Epithelial cell of prostate (primary cell): ENCODE measurements around the gene ACBD4.

DNA sequence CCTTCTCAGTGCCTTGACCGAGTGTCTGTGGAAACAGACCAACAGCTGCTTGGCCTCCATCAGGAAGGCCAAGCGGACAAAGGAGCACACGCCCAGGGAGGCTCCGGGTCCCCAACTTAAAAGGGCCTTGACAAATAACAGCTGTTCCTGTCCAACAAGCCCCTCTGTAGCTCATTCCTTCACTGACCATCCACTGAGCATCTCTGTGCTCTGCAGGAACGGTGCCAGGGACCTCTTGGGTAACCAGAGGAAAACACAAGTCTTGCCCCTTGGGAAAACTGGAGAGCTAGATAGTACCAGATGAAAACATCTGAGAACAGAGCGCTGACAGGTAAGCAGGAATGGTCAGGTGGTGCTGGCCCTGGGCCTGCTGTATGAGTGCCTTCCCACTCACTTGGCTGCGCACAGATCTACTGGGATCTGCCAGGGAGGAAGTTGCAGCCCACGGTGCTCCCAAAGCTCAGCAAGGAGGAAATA lies 12.7 kb downstream of the DCAKD start:
- RRBS = no CpG with 5 or more reads among the region's 8 CpGs

DNA sequence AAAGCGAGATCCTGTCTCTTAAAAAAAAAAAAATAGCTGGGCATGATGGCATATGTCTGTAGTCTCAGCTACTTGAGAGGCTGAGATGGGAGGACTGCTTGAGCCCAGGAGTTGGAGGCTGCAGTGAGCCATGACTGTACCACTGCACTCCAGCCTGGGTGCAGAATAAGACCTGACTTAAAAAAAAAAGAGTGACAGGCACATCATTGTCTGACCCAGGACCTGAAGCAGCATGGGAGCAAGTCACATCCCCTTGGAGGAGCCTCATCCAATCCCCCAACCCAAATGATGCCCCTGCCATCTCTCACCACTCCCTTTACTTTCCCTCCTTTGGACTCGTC lies 9.5 kb downstream of the DCAKD start:
- RRBS = no CpG with 5 or more reads among the region's 2 CpGs

DNA sequence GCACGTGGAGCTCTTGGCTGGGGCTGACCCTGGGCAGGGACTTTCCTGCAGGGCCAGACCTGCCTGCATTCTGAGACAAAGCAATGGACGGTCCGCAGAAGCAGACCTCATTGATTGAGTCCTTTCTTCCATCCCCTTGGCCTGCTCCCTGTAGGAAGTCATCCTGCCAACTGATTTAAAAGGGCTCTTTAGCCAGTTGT lies 26.2 kb downstream of the PLCD3 start:
- RRBS = no CpG with 5 or more reads among the region's 3 CpGs

- RRBS = 88% methylated on average over 24 of the region's 76 CpGs
Measured at GRCh38 chr17:45120734-45121595, 11.3 kb downstream of the PLCD3 start.

DNA sequence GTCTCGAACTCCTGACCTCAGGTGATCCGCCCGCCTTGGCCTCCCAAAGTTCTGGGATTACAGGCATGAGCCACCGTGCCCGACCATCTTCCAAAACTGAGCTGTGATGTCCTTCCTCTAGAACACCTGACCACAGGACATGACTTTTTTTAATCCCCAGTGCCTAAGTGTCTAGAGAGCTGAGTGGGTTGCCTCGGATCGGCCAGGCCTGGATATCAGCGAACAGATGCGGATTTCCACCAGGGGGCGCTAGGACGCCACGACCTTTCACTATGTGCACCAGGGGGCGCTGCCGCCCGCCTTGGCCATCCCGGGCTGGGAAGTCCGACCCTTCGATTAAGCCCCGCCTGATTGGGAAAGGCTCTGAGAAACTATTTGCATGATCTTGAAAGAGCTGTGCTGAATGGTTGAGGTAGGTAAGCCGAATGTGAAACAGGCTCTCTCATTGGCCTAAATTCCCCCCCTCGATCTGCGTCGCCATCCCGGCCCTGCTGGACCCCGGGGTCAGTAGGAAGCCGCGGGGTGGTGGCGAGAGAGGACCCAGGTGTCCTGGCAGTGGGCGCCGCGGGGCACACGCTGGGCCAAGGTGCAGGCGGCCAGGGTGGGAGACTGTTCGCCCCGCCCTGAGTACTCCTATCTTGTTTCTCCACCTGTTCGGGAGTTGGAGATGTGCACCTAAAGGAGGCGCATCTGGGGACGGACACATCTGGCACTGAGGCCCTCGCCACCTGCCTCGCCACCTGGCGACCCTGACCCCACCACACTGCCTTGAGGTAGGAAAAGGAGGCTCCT lies at the start of gene ACBD4:
TSS of gene ACBD4 (plus strand) at position 507 of the 792 bp plus-strand sequence.
- RRBS = no CpG with 5 or more reads among the region's 41 CpGs

DNA sequence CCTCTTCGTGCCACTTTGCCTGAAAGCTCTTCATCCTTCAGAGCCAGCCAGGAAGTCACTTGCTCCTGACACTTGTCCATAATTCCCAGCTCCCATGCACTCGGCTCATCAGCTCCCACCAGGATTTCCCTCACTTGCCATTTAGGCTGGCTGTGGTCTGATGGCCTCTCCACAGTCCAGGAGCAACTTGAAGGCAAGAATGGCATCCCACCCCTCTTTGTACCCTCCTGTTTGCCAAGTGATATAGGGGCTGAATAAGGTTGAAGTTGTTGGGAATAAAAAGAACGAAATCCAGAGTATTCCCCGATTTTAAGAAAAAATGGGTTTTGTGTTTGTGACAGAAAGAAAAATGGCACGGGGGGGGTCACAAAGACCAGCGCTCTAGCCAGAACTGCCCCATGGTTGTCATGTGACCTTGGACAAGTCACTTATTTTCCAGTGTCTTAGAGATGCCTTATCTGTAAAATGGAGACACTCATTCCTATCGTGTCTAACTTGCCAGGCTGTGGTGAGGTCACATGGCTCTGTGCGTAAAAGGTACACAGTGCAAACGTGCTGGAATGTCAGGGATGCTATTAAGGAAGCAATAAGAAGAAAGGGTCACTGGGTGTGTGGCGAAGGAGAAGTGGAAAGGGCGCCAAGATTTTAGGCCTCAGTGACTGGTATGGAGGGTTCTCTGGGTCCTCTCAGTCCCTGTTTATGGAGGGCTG lies 1.7 kb upstream of the HEXIM1 start:
- RRBS = no CpG with 5 or more reads among the region's 11 CpGs

DNA sequence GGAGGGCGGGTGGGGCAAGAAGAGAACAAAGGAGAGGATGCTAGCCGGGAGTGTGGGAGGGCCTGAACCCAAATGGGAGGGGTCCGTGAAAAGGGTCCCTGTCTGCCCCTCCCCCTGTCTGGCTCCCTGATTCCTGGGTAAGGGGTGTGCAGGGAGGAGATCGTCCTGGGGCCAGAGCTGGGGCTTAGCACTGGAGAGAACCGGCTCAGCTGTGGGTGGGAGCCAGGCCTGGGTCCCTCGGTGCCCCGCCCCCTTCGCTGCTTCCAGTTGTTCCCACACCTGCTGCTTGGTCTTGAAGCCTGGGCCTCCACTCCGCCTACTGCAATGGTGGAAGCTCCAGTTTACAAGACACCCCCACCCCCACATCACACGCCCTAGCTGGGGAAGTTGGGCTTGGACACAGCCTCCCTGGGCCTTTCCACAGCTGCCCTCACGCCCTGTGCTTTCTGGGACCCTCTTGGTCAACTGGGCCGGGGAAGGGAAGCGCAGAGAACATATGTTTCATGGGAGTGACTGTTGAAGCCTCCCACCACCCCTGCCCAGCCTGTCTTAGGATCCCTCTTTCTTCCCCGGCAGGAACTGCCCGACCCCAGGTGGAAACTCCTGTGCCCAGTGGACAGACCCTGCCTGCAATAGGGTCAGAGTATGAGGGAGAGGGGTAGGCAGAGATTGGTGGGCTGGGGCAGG lies 10.3 kb downstream of the HEXIM2 start:
- RRBS = 3% methylated on average over 3 of the region's 15 CpGs

DNA sequence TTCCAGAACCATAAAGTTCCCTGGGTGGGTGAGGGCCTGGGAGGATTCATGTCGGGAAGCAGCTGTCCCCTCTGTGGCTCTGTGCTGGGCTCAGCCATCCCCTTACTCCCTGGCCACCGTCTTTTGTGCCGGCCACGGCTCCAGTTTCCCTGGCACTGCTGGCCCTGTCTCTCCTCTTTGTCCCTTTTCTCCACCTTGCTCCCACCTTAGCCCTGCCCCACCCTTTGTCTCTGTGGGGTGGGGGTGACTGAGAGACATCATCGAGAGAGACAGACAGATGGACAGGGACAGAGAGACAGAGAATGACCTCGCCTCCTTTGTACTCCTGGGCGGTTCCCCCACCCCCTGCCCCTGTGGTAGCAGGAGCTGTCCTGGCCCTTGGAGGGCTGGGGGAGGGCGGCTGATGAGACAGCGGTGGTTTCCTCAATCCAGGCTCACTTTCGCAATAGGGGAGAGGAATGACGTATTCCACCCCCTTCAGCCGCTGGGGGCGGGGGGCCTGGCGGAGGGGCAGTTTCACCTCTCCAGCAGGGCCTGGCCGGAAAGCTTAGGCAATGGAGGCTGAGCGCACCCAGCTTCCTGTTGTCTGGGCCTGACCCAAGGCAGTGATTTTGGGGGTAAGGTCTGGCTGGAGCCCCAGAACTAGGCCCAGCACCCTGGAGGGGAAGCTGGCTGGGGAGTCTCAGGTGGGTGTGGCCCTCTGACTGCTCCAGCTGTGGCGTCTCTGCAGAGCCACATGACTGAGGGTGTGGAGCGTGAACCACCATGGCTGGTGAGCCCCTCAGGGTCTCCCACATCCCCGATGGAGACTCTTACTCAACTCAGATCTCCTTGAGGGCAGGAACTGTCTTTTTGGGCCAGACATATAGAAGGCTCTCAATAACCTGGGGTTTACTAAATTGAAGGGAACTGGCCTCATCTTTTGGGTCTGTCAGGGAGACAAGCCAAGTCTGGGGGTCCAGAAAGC lies 7.3 kb downstream of the FMNL1 start:
- RRBS = no CpG with 5 or more reads among the region's 19 CpGs

GRCh38 chr17:45242321-45242787 lies 19.5 kb downstream of the SPATA32 start:
- RRBS = 22% methylated on average over 2 of the region's 5 CpGs

DNA sequence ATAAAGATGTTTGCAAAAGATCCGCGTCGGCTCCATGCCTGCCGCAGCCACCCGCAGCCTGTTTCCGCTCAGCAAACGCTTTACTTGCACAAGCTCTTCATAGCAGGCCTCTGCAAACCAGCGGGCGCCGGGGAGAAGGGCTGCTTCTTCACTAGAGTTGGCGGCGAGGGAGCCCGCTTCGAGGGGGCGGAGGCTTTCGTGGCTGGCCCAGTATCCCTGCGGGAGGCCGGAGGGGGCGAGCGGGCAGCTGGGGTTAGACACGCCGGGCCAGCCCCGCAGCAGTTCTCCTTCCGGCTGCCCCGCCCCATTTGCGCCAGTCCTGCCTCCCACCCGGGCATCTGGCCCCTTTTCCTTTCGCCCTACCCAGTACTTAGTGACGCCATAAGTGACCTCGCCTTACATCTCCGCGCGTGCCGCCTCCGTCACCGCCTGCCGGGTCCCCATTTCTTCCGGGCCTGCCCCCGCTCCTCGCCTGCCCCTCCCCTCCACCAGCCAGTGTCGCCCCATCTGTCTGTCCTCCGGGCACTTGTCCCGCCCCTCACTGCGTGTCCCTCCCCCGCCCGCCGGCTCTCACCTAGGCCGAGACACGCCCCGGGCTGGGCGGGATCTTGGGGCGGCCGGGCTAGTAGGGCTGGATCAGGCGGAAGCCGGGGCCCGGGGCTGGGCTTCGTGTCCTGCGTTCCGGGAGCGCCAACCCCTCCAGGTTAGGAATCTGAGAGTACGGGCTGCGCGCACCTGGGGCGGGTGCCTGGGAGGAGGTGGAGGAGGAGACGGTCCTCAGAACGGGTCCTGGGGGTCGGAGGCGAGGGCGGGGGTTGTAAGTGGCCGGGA lies 14.4 kb downstream of the SPATA32 start:
- RRBS = 1% methylated on average over 26 of the region's 70 CpGs

DNA sequence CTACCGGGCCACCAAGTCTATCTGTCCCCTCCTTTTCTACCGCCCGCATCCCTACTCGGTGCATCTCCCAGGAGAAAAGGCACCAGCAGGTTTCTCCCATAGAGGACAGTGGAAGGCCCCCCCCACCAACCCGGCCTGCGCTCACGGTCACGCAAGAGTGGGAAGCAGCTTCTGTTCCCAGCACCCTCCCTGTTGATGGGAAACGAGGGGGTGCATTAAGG lies 26.8 kb upstream of the SPATA32 start:
- RRBS = no CpG with 5 or more reads among the region's 9 CpGs

DNA sequence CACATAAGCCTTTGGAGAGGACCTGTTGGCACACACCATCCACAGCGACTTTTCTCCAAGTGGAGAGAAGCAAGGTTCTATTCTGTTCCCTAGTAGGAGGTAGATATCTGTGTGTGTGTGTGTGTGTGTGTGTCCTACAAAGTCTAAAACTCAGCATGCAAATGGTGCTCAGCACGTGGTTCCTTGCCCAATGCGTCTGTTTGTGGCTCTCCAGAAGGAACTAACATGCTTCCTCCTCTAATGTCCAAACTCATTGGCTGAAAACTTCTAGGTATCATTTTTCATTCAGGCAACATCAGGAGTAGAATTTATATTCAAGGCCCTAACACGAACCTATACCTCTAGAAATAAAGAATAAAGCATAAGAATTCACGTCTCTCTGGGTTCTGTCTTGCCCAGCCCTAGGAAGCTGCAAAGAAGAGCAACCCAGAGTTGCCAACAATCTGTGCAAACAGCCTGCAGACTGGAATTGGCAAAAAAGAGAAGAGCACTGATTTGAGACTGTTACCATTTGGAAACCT lies 25.6 kb downstream of the MAP3K14 start:
- RRBS = no CpG with 5 or more reads among the region's 5 CpGs

DNA sequence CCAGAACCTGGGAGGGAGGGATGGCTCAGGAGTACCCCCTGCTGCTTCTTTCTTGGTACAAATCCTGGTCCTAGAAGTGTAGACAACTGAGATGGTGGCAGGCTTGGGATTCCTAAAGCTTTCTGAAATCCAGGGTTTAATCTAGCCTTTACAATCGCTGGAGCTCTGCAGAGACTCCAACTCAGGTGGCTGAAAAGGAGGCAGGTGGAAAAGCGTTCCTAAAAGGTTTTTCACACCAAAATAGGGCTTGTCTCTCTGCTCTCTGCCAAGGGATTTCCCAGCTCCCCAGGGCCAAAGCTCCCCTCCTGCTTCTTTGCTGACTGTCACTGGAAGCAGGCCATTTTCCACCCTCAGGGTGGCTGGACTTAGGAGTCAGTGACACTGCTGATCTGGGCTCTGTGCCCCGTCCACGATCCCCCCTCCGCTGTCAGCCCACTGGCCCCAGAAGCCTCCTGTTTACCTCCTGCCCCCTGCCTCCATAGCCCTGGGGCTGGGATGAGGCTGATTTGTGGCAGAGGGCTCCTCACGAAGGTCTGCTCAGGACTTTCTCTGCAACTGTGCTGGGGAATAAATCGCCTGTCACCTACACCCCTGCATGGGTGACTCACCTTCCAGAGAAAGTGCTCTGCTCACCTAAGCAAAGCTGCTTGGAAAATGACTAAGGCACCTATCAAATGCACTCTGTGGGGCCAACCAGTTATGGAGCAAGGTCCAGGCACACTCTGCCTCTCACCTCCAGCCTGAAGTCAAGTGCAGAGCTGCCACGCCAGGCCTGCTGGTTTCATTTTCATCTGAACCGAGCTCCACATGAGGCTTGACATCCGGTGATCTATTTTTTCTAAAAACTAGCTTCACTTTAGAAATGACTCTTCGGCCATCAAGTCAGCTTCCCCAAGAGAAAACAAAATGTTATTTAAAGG lies 5.0 kb downstream of the MAP3K14 start:
- RRBS = no CpG with 5 or more reads among the region's 11 CpGs

GRCh38 chr17:45317147-45317998 lies 553 bp upstream of the MAP3K14 start:
- RRBS = 1% methylated on average over 11 of the region's 51 CpGs

- RRBS = no CpG with 5 or more reads among the region's 12 CpGs
Measured at GRCh38 chr17:45318869-45319947, 2.4 kb upstream of the MAP3K14 start.

DNA sequence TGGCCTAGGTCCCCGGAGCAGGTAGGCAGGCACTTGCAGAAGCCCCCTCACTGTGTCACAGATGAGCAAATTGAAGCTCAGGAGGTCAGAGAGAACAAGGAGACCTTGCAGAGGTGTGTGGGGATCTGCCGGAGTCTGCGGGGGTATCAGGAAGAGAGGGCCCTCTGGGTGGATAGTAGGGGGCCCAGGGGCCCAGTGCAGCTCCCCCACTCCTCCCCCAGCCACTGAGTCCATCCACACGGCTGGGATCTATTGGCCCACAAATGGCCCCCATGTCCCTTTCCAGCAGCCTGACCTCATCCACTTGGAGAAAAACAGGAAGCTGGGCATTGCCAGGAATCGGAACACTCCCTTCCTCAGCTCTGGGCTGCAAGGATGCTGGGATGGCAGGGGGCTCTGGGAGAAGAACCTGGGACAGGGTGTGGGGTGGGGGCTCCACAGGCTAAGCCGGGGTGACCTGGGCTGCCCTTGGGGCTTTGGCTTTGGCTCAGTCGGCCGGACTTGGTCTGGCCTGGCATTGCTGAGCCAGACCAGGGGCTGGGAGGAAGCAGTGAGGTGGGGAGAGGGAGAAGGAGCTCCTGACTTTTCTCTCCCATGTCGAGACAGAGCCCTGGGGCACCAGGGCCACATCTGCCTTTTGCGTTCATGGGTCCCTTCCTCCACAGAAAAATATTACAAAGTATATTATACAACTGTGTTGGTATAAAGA lies 21.5 kb upstream of the MAP3K14 start:
- RRBS = 93% methylated on average over 5 of the region's 10 CpGs

GRCh38 chr17:45380398-45380698 lies 52.3 kb downstream of the ARHGAP27 start:
- RRBS = no CpG with 5 or more reads among the region's 8 CpGs

GRCh38 chr17:45394356-45395695 lies 37.8 kb downstream of the ARHGAP27 start:
- RRBS = 17% methylated on average over 5 of the region's 47 CpGs

GRCh38 chr17:45435662-45436113 lies 3.0 kb upstream of the ARHGAP27 start:
- RRBS = no CpG with 5 or more reads among the region's 5 CpGs

DNA sequence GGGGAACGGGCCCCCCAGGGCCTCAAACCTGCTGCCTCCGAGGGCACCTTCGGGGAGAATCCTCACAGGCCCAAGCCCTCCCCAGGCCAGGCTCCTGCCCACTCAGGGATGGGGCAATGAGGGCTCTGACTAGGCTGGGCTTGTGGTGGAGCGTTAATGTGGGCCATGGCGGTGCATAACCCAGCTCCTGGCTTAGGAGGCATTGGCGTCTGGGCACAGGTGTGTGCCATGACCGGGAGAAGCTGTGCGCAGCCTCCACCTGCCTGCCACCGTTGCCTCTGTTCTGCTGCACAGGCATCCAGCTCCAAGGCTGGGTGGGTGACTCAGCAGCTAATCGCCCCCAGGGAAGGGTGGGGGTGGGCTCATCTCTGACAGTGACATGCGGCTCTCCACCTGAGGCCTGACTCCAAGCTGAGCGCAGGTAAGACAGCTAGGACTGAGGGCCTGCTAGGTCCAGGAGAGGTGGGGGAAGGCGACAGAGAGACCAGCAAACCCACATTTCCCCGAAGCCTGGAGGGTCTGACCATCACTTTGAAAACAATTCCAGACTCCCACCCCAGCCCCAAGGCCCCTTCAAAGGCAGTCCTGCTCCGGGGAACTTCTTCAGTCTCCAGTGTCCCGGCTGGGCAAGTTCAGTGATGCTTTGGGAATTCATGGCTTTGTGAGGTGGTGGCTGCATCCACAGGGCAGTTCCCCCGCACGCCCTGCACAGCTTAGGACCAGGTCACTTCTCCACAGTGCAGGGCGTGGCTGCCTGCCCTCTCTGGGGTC lies 3.6 kb upstream of the ARHGAP27 start:
- RRBS = no CpG with 5 or more reads among the region's 19 CpGs